Measurements from ENCODE around the genes PM20D2 and MDN1.

DNA sequence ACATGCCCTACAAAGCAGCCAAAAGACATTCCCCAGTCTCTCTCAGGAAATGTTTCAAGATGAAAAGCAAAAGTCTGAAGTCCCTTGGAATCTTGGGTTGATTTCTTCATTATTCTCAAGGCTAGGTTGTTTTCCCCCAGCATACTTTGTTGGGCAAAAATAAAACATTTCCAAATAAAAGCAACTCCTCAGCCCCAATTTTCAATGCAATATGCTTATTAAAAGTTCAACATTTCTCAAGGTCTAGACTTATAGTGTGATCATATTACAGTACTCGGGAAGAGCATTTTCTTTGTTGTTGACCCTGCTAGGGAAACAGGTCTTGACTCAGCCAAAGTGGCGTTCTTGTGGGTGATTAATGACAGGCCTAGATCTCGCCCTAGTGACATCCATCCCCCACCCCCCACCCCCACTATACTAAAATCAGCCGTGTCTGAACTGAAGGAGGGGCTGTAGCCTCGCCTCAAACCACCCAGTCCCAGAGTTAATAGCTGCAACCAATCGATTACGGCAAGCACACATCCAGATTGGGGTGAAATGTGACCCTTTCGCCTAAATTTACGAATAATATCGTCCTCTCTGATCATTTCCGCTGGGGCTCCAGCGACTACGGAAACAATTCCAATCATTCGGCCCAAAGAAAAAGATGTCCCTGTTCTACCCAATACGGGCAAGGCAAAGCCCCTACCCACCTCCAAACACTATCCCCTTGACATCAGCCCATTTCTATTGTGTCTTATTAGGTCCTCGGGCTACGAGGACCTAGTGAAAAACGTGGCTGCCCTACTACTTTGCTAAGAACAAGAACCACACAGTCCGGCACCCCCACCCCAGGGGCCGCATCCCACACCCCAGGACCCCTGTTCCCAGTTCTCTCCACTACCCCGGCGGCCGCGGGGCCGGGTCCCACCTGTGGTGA lies 1.2 kb downstream of the AKIRIN2 start:
- PRO-cap, 2 experiments, result peak in 1 of 2 experiments; most common plus-strand start position 432 of the sequence (in 1)
- RAMPAGE, long total RNA, 4 experiments, result no peak in any of the 4 experiments

DNA sequence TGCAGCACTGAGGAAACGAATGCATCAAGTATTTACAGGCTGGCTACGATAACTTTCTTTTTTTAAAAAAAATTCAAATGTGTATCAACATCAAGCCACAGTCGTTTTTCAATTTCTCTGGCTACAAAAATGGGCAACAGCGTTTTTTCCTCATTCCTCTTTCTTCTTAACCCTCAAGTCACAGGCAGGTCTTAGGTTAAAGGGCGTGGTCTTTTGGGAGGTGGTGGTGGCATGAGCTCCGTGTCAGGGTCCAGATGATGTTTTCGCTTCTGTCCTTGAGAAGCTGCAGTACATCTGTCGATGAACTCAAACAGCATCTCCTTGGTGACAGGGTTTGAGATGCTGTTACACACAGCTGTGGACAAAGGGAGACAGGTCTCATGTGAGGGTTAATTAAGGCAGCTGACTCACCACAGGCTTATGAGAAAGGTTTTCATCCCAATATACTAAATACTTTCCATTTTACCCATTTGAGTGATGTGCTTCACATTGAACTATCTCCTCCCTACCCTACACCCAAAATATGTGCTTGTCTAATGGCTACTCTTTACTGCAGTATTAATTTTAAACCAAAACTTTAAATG lies 350.8 kb downstream of the RNGTT start:
- PRO-cap, 2 experiments, result no peak in any of the 2 experiments
- RAMPAGE, long total RNA, 4 experiments, result no peak in any of the 4 experiments

GRCh38 chr6:88864965-88865411 lies 98.4 kb downstream of the RNGTT start:
- PRO-cap, 2 experiments, result no peak in any of the 2 experiments
- RAMPAGE, long total RNA, 4 experiments, result no peak in any of the 4 experiments

DNA sequence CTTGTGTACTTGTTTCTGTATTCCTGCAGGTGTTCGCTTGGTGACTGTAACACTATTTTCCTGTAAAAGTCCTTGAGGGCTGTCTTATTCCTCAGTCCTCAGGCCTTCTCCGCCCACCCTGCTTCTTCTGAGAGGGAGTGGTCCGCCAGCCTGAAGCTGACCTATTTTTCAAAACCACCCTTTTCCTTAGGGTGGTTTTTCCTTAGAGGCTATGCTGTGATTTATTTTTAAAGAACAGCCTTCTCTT lies 35.9 kb upstream of the PNRC1 start:
- PRO-cap, 2 experiments, result no peak in any of the 2 experiments
- RAMPAGE, long total RNA, 4 experiments, result no peak in any of the 4 experiments

DNA sequence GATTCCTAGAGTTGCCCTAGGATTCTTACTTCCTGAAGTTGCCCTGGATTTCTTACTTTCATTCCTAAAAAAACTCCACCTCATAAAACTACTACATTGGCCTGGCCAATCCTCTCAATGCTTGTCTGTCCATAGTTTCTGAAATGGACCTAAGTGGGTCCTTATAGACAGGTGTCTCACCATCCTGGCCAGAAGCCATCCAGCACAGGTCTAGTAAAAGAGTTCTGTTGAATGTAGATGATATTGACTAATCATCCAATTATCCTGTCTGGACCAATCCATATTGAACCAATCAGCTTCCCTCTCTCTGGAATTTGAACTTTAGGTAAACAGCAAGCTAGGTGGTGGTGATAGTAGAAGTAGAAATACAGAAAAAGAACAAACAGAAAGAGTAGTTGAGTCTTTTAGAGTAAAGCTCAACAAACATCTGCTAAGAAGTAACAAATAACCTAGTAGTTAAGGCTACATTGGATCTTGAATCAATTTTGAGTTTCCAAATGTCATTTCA lies 9.6 kb upstream of the PNRC1 start:
- PRO-cap, 2 experiments, result no peak in any of the 2 experiments
- RAMPAGE, long total RNA, 4 experiments, result no peak in any of the 4 experiments

DNA sequence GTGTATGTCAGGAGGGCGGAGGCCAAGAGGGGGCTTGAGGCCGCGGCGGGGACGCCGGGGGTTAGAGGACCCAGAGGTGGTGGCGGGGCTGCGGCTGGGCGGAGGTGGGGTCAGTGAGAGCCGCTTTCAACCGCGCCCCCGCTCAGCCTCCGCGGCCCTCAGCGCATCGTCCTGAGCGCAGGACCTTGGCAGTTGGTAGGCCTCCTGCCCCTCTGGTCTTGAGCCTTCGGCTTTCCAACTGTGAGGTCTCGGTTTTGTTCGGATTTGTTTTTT lies 291 bp upstream of the SRSF12 start:
- PRO-cap, 2 experiments, result no peak in any of the 2 experiments
- RAMPAGE, long total RNA, 4 experiments, result no peak in any of the 4 experiments

- PRO-cap, 2 experiments, result no peak in any of the 2 experiments
- RAMPAGE, long total RNA, 4 experiments, result no peak in any of the 4 experiments
Measured at GRCh38 chr6:89140169-89141144, 5.4 kb upstream of the PM20D2 start.

- PRO-cap, 2 experiments, result peak in 2 of 2 experiments; most common plus-strand start chr6:89146090 (in 2); most common minus-strand start chr6:89145921 (in 1)
- RAMPAGE, long total RNA, 4 experiments, result start-site peak on the plus strand in 3 of 4 experiments, at chr6:89146027-89146120 at its widest, 32 to 38 reads per replicate
Measured at GRCh38 chr6:89145272-89146171, at the start of gene PM20D2. Gene PM20D2 (plus strand): TSS chr6:89146055.

DNA sequence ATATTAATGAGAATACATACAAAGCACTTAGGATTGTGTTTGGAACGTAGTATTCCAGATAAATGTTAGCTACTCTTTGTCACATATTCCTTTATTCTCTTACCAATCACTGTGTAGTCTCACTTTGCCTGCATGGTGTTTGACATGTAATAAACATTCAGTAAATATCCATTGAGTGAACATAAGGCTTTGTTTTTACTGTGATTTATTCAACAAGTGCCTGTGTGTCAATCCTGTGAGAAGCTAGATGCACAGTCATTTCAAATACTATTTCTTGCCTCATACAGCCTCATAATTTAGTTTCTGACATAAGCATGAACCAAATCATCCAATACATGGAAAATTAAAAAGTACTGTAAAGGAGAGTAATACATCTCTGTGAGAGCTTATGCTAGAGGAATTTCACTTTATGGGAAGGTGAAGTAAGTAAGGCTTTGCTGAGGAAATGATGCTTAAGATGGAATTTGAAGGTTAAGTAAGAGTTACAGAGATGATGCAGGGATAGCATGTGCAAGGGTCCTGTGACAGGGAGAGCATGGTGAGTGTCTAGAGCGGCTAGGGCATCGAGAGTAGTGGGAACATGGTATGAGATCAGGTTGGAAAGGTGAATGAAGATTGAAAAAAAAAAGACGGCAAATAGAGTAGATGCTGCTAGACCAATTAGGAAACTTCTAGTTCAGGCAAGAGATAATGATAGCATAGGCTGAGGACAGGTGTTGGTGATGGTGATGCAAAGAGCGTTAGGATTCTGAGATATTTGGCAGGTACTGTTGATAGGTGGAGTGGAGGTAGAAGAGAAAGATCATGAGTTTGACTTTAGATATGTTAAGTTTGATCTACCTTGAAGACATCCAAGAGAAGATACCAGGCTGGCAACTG lies 14.8 kb downstream of the PM20D2 start:
- PRO-cap, 2 experiments, result no peak in any of the 2 experiments
- RAMPAGE, long total RNA, 4 experiments, result start-site peak on the plus strand in 2 of 4 experiments, centred at positions 329 to 396 of the sequence, 6 to 7 reads per replicate

DNA sequence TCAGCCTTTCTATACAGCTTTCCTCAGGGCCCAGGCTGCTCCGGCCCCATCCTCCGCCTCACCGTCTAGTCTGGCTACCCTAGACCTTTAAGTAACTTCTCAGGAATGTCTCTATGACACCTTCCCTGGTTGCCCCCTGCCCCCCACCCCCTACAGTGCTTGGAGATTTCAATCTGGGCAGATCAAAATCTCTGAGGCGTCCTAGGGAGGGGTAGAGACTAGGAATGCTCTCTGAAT lies 6.1 kb downstream of the UBE2J1 start:
- PRO-cap, 2 experiments, result no peak in any of the 2 experiments
- RAMPAGE, long total RNA, 4 experiments, result no peak in any of the 4 experiments

- PRO-cap, 2 experiments, result no peak in any of the 2 experiments
- RAMPAGE, long total RNA, 4 experiments, result no peak in any of the 4 experiments
Measured at GRCh38 chr6:89435999-89436618, 3.2 kb downstream of the ANKRD6 start.

DNA sequence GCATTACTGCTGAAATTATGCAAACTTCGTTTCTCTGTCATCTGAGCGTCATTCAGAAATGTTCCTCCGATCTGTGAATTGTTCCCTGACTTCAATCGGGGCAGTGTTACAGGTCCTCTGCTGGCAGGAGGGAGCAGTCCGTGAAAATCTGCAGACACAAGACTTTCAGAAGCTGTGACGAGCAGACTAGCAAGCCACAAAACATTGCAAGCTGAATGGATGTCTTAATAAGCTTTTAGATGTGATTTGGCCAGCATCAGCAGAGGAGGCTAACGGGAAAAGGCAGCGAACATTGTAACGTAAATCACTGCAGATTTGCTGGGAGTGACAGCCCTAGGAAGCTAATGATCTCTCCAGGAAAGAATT lies 76.1 kb downstream of the LYRM2 start:
- PRO-cap, 2 experiments, result no peak in any of the 2 experiments
- RAMPAGE, long total RNA, 4 experiments, result no peak in any of the 4 experiments

DNA sequence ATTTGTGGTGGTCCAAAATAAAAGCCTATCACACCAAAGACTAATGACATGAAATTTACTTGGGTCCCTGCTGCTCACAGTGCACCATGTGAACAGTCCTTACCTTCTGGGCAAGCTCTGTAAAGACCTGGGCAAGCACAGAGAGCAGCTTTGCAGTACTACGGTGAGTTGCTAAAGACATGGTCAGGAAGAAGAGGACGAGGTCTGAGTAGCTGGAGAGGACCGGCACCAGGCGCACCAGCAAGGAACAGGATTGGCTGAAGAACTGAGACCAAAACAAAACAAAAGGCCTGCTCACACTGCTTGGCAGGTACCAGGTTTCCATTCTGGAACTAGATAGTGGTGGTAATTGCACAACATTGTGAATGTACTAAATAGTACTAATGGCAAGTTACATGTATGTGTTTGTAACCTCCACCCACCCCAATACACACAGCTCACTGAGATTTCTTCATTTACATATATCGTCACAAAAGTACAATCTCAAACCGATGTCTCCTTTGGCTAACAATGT lies 32.3 kb upstream of the LYRM2 start:
- PRO-cap, 2 experiments, result no peak in any of the 2 experiments
- RAMPAGE, long total RNA, 4 experiments, result no peak in any of the 4 experiments

DNA sequence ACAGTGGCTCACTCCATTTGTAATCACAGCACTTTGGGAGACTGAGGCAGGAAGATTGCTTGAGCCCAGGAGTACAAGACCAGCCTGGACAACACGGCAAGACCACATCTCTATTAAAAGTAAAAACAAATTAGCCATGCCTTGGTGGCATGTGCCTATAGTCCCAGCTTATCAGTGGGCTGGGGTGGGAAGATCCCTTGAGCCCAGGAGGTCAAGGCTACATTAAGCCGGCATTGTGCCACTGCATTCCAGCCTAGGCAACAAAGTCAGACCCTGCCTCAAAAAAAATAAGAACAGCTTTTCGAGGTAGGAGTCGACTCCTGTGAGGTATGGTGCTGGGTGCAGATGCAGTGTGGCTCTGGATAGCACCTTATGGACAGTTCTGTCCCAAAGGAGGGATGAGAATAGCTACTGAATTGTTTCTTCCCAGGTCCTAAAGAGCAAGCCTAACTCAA lies 82.3 kb upstream of the LYRM2 start:
- PRO-cap, 2 experiments, result no peak in any of the 2 experiments
- RAMPAGE, long total RNA, 4 experiments, result no peak in any of the 4 experiments

GRCh38 chr6:89817158-89818066 lies 2.2 kb downstream of the MDN1 start:
- PRO-cap, 2 experiments, result no peak in any of the 2 experiments
- RAMPAGE, long total RNA, 4 experiments, result no peak in any of the 4 experiments

DNA sequence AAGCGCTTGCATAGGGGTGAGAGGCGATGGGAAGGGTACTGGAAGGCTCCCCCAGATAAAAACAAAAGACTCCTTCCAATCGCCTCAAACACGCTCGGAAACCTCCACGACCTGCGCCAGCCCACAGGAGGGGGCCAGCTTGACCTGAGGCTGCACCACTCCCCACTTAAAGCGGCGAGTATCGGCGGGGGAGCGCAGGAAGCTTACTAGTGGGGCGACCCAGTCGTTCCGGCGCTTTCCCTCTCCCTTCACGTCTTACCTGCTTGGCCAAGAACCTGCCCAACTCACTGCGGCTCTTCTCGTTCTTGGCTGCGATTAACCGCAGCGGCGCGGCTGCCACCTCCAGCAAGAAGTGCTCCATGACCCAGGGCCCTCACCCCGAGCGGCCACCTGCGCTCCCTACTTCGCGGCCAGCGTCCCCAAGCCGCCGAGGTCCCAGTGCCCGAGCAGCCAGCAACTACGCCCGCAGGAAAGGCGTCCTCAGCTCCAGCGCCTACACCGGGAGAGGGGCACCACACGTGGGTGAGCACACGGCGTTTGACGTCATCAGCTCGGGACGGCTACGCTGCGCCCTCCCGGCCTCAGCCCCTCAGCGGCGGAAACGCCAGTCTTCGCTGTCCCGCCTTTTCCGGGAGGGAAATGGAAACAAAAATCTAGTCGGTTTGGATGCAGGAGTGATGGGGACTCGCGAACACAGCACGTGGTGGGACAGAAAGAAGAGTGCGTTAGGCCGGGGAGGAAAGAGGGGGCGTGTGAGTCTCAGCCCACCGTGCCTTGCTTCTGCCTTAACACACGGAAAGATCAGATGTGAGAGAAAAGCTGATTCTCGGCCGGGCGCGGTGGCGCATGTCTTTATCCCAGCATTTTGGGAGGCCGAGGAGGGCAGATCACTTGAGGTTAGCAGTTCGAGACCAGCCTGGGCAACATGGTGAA lies at the start of gene MDN1:
TSS of gene MDN1 (minus strand) at position 548 of the 933 bp plus-strand sequence.
- PRO-cap, 2 experiments, result peak in 2 of 2 experiments; most common plus-strand start position 656 of the sequence (in 2); most common minus-strand start position 497 of the sequence (in 2)
- RAMPAGE, long total RNA, 4 experiments, result start-site peak on the minus strand in 2 of 4 experiments, centred at positions 499 to 505 of the sequence, 23 to 85 reads per replicate

DNA sequence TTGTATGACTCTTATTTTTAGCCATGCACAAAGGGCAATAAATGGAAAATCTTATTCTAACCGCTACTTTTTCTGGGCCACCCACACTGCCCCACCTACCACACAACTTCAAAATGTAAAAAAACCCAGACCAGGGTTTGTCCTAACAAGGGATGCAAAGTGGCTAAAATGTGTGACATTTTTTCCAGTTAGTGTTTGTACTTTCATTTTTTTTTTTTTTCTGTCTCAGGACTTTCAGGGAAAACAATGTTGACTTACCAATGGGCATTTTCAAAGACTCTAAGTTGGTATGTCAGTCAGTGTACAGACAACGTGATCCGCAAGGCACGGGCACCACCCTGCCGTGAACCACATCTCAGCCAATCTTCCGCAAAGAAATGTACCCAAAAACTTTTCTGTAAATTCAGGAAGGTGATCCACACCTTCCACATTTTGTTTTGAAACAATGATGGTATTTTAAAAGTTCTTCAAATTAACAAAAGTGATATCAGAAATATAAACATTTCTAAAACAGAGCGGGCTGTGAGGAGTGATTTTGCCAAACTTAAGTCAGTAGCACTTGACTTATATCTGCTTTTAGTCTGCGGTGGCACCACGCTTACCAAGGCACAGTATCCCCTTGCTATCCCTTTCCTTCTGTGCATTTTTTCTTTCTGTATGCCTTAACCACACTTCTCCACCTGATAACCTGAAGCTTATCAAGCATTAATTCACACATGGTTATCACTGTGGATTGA lies 185.6 kb downstream of the GJA10 start:
- PRO-cap, 2 experiments, result no peak in any of the 2 experiments
- RAMPAGE, long total RNA, 4 experiments, result no peak in any of the 4 experiments

GRCh38 chr6:90108856-90109521 lies 187.7 kb downstream of the BACH2 start:
- PRO-cap, 2 experiments, result no peak in any of the 2 experiments
- RAMPAGE, long total RNA, 4 experiments, result no peak in any of the 4 experiments

- PRO-cap, 2 experiments, result no peak in any of the 2 experiments
- RAMPAGE, long total RNA, 4 experiments, result no peak in any of the 4 experiments
Measured at GRCh38 chr6:90156718-90157364, 139.8 kb downstream of the BACH2 start.

DNA sequence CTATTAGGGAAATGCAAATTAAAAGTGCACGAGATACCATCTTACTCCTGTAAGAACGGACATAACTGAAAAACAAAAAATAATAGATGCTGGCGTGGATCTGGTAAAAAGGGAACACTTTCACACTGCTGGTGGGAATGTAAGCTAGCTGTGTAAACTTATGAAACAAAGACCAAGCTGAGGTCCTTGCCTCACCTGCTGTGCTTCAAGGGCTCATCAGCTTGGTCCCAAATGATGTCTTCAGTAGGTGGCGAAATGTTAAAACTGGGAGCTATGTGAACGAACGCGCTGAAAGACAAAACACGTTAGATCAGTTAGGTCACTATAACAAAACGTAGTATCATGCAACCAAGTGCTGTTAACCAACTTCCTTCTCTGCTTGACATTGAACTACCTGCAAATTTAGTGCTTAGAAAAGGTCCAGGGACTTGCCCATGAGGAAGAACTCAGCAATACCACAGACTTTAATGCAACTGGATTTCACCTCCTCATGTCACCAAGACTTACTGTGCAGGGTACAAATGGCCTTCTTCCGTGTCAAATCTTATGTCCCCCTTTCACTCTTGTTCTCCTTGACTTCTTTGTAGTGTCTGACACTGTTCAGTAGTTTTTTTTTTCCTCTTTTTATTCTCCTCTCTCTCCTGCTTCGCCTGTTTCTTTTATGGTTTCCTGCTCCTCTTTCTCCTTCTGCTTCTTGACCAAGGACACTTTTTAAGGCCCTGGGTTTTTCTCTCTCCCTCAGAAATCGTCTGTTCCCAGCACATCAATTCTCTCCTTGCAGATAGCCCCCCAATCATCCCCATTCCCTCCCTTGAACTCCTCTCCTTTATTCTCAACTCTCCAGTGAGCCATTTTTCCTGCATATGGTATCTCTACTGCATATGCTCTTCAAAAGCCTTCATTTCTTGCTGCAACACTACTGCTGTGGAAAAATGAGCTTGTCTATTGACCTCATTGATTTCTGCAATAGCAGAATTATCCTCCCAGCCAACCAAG lies 24.7 kb downstream of the BACH2 start:
- PRO-cap, 2 experiments, result no peak in any of the 2 experiments
- RAMPAGE, long total RNA, 4 experiments, result start-site peak on the minus strand in 1 of 4 experiments, centred at position 277 of the sequence, 7 reads per replicate